Cardiac septum (tissue), 1 donor: ENCODE measurements around a stretch of chr17.

GRCh38 chr17:75759443-75759956, 5.5 kb downstream of the GALK1 start:
- PRO-cap: no peak

GRCh38 chr17:75771303-75772292, 6.6 kb upstream of the GALK1 start:
- PRO-cap: no peak

- PRO-cap: no peak
These were observed 21.2 kb downstream of the UNC13D start for GRCh38 chr17:75822921-75823563.

GRCh38 chr17:75832763-75833819, 11.1 kb downstream of the UNC13D start:
- PRO-cap: no peak

- PRO-cap: bidirectional peak, plus-strand start at chr17:75845542, minus-strand start at chr17:75845150
These were observed 855 bp upstream of the UNC13D start for GRCh38 chr17:75844811-75845706.

DNA sequence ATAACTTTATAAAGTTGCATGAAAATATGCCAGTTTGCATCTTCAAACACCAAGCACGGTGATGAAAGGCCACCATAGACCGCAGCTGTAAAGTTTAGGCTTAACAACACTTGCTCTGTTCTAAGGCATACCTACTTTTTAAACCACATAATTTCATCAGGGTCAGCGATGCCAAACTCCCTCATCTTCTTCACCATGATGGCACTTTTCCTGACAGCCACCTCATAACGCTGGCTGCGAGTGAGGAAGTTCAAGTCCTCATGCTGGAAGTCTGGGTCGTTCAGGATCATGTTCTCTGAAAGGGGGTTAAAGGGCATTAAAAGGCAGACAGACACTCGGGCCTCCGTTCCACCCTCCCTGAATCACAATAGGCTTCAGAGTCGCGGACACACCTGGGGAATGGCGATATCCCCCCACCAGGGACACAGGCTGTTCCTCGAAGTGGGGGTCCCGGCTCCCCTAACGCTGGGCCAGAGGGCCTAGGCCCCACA, 522 bp downstream of the ACOX1 start:
- PRO-cap: no peak

DNA sequence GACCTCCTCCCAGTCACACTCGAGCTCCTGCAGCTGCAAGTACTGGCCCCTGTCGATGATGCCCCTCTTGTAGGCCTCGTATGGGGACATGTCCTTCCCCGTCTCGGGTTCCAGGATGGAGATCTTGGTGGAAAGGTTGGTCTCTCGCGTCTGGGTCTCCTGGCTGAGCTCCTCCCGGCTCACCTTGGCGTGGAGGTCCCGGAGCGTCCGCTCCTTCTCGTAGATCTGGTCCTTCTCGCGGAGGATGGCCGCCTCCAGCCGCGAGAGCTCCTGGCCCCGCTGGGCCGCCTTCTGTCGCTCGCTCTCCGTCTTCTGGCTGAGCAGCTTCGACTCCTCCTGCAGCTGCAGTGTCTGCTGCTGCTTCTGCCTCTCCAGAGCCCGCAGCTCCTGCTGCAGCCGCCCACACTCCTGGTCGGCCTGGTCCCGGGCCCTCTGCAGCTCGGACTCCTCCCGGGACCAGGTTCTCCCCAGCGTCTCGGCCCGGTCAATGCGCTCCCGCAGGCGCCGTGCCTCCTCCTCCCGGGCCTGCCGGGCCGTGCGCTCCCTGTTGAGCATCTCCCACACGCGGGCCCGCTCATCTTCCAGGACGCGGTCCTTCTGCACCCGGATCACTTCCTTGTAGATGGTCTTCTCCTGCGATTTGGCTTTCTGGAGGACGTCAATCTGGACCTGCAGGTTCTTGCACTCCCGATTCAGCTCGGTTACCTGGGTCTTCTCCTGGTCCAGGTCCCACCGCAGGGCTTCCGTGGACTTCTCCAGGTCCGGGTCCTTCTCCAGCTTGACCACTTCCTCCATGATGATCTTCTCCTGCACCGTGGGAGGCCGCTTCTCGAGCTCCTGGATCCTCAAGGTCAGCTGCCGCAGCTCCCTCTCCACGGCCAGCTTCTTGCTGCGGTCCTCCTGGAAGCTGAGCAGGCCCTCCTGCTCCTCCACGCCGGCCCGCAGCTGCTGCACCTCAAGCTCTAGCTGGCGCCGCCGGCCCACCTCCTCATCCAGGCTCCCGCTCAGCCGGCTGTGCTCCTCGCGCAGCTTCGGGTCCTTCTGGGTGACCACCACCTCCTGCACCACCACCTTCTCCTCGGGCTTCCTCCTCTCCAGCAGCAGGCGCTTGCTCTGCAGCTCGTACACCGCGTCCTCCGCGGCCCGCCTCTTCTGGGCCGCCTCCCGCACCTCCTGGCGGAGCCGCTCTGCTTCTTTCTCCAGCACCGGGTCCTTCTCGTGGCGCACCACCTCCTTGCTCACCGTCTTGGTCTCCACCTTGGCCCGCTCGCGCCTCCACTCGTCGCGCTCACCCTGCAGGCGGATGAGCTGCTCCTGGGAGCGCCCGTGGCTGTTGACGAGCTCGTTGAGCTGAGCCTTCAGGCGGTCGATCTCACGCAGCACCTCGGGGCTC, 7.9 kb downstream of the CDK3 start:
- PRO-cap: no peak

DNA sequence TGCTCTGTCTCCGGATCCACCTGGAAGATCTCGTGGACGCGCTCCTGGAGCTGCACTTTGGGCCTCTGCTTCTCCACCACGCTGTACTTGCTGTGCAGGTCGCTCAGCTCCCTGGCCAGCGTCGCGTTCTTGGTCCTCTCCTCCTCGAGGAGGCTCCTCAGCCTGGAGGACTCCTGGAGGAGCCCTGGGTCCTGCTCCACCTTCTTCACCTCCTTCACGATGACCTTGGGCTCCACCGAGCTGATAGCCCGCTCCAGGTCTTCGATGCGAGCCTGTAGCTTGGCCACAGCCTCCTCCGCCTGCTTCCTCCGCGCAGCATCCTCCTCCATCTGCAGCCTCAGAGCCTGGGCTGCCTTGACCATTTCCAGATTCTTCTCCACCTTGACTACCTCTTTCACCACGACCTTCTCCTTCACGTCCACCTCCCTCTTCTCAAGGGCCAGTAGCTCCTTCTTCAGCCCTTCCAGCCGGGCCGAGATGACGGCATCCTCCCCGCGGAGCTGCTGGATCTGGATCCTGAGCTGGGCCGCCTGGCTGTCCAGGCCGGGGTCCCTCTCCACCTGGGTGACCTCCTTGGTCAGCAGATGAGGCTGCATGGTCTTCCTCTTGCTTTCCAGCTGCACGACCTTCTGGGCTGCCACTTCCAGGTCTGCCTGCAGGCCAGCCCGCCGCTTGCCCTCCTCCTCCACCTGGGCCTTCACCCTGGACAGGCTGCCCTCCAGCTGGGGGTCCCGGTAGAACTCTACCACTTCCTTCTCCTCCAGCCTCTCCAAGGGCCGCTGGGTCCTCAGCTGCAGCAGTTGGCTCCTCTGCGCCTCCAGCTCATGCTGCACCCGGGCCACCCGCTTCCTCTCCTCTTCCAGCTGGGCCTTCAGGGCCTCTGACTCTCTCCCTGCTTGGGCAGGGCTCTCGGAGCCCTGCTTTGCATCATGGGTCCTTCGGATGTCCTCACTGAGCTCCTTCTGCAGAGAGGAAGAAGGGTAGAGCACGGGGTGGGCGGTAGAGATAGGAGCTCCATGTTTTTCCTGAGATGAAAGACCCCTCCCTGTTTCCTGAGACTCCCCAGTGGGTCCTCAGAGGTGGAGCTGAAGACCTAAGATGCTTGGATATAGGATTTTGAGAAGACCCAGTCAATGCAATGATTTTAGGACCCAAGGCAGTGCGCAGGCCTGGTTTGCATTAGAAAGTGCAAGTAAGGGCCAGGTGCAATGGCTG, 9.3 kb downstream of the CDK3 start:
- PRO-cap: no peak

DNA sequence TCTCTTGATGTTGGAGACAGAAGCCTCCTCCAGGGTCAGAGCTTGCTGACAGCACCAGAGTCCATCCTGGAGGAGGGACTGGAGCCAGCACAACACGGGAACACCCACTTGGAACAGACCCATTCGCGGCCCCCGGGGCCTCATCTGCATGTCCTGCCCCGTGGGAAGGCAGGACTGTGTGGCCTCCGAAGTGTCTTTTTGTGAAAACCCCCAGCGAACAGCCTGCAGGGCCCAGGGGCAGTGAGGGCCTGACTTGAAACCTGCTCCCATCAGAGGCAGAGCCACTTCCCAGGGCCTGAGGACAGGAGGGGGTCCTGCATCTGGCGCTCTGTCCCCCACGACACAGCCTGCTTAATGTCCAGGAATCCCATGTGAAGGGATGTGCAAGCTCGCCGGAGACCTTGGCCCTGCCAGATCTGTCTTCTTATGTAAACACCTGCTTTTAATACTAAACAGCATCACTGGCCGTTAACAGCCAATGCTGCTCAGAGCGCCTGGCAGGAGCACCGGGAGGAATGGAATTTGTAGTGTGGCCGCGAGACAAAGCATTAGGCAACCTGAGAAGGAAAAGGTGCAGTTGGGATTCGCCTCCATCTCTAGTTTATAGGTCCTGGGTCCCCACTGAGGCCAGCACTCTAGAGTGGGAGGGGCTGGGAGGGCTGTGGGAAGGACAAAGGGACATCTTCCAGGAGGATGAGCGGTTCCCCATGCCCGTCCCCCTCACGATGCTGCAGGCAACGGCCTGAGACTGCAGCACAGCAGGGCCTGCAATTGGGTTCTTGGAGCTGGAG, 9.5 kb upstream of the EVPL start:
- PRO-cap: no peak

- PRO-cap: no peak
These were observed 16.3 kb downstream of the SRP68 start for GRCh38 chr17:76055928-76056571.

GRCh38 chr17:76087970-76088451, 9.0 kb downstream of the ZACN start:
- PRO-cap: no peak

DNA sequence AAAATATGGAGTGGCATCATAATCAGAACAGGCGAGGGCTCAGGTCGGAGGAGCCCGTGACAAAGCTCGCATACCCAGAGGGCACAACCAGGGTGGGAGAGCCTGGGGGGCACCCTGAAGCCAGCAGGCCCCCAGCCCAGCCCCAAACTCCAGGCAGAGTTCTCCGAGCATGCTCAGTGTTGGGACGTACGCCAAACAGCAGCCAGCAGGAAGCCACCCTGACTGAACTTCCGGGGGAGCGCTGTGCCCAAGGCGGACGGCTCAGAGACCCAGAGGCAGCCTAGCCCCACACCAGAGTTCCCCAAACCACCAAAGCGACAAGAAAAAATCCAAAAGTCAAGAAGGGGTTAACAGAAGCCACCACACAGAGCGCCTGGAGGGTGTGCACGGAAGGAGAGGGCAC, 12.1 kb downstream of the EXOC7 start:
- PRO-cap: no peak

DNA sequence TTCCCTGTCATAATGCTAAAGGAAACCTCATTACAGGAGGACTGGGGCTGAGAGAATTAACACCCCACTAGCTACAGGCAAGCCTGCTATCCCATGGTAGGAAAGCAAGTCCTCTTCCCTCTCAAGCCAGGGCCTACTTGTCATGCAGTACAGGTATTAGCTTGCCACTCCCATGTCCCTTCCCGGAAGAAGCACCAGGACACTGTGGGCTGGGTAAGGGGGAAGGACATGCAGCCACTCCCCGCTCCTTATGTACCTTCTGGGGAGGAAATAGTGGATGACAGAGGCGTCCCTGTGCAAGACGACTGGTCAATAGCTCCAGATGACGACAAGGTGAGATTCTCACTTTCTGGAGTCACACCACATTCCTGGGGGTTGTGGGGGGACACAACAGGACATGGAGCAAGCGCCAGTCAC, 14.9 kb upstream of the FOXJ1 start:
- PRO-cap: no peak

- PRO-cap: no peak
These were observed 11.7 kb downstream of the UBALD2 start for GRCh38 chr17:76276704-76277380.

DNA sequence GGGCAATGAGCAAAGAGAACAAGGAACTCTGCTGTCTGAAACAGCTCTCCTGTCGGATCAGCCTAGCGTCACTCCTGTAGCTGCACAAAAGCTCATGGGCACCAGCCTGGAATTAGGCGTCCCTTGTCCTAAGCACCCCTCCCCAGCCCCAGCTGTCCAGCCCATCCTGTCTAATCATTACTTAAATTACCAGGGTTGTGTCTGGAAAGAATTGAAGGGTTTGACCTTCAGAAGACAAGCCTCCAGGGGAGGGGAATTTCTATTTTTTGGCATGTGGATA, 8.9 kb upstream of the SPHK1 start:
- PRO-cap: unidirectional peak, minus-strand start at position 86 of the sequence; unidirectional peak, minus-strand start at position 154 of the sequence

DNA sequence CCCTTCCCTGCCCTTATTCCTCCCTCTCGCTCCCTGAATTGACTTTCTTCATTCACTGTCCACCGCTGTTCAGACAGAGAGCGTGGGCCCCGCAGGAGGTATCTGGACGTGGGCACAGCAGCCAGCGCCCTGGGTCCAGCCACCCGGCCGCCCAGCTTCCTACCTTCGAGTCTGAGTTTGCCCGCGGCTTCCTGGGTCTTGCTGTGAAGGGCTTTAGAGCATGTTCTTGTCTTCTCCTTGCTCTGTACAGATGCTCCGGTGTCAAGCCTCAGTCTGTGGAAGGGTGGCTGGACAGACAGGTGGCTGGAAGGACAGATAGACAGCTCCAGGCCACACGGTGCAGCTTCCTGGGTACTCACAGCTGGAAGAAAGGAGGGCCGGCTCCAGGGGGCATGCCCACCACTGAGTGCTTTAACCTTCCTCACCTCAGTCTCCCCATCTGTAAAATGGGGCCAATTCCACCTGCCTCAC, 13.6 kb downstream of the RHBDF2 start:
- PRO-cap: no peak

GRCh38 chr17:76684713-76685511, 25.9 kb downstream of the MXRA7 start:
- PRO-cap: unidirectional peak, minus-strand start at chr17:76684914

- PRO-cap: bidirectional peak, plus-strand start at chr17:76700870, minus-strand start at chr17:76700677; bidirectional peak, plus-strand start at chr17:76701458, minus-strand start at chr17:76701255
These were observed 9.9 kb downstream of the MXRA7 start for GRCh38 chr17:76700532-76701601.

DNA sequence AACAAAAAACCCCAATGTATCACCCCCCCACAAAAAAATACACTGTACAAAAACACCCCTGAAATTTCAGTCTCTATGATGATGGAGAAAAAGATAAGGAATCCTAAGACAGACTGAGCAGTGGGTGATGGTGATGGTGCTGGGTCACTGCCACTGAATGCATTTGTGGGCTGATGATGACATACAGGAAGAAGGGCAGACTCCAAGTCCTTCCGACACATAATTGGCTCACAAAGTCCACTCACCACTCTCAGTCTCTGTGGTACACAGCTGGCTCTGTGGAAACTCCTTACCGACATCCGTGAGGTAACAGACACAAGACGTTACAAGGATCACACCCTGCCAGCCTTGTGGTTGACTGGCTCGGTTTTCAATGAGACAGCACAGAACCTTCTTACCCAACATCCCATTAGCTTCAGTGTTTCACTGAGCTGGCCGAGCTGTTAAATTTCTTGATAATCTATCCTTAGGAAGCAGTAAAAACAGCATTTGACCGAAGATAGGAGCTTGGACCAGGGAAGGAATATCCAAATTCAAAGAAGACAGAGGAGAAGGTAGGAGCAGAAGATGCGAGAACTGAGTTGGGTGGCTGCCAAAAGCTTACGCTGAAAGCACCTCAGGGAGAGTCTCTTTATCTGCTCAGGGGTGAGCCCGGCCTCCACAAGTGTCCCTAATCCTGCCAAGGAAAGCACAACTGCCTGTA, 5.4 kb upstream of the MXRA7 start:
- PRO-cap: no peak

DNA sequence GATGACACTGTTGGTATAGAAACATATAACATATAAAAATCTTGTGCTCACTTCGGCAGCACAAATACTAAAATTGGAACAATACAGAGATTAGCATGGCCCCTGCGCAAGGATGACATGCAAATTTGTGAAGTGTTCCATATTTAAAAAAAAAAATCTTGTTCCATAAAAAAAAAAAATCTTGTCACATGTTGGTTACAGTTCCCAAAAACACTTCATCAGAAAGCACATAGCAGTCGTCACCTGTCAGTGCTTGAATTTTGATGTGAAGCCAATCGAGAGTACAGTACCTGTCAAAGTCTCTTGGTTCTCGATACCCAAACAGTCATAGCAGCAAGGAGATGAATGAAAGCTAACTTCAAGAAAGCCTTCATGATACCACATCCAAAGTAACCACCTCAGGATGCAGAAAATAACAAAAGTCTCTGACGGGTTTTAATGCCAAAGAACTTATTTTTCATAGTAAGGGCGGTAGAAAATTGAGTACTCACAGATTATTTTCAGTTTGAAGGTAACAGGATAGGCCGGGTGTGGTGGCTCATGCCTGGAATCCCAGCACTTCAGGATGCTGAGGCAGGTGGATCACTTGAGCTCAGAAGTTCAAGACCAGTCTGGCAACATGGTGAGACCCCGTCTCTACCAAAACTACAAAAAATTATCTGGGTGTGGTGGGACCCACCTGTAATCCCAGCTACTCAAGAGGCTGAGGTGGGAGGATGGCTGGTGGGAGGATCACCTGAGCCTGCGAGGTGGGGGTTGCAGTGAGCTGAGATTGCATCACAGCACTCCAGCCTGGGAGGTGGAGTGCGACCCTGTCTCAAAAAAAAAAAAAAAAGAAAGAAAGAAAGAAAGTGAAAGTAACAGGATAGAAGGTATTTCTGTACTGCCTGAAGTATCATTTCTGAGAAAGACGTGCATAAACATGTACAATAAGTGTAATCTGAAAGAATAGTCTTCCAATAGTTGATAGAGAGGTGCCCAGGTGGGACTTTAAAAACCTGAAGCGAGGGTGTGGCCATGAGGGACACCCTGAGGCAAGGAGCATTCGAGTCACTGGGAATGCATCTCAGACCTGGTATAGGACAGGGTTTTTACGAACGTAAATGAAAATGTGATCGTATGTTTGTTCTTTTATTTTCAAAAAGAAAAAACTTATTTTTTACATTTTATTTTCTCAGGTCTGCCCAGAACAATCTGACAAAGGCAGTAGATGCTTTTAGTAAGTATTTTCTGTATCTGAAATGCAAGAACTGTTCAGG, 15.4 kb downstream of the MFSD11 start:
- PRO-cap: no peak